ENCODE results near the gene HOXB9.

GRCh38 chr17:47120263-47121055, 68.6 kb downstream of the CDC27 start:
- PRO-cap, 2 experiments, result no peak in any of the 2 experiments
- RAMPAGE, long total RNA, 4 experiments, result no peak in any of the 4 experiments

DNA sequence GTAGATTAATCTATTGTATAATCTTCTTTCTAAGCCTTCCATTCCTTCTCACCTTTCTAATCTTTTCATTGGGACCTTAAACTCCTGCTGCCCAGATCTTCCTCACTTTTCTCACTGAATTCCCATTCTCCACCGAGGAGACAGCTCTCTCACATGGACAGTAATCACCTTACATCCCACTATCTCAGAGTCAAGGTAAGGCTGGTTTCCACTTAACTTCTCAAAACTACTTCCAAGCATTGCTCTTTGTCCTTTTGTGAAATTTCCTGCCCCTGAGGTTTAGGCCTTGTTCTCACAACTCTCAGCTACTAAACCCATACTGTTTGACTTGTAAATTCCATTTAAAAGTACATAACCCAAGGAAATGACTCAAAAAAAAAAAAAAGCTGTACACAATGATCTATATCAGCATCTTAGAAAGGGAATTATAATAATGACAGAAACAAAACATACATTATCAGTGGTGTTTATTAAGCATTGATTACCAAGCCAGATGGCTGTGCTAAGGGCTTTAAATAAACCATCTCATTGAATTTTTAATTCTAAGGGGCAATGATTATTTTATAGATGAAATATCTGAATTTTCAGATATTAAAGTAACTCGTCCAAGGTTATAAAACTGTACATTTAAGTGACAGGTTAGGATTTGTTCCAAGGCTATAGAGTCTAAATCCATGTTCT, 8.7 kb downstream of the CDC27 start:
- PRO-cap, 2 experiments, result no peak in any of the 2 experiments
- RAMPAGE, long total RNA, 4 experiments, result start-site peak on the minus strand in 2 of 4 experiments, centred at positions 200 to 305 of the sequence, 12 to 16 reads per replicate

GRCh38 chr17:47230215-47230390, 21.0 kb downstream of the MYL4 start:
- PRO-cap, 2 experiments, result no peak in any of the 2 experiments
- RAMPAGE, long total RNA, 4 experiments, result no peak in any of the 4 experiments

GRCh38 chr17:47292229-47292674, 31.5 kb upstream of the EFCAB13 start:
- PRO-cap, 2 experiments, result no peak in any of the 2 experiments
- RAMPAGE, long total RNA, 4 experiments, result no peak in any of the 4 experiments

GRCh38 chr17:47294211-47294722, 29.5 kb upstream of the EFCAB13 start:
- PRO-cap, 2 experiments, result peak in 1 of 2 experiments; most common plus-strand start chr17:47294545 (in 1); most common minus-strand start chr17:47294392 (in 1)
- RAMPAGE, long total RNA, 4 experiments, result no peak in any of the 4 experiments

DNA sequence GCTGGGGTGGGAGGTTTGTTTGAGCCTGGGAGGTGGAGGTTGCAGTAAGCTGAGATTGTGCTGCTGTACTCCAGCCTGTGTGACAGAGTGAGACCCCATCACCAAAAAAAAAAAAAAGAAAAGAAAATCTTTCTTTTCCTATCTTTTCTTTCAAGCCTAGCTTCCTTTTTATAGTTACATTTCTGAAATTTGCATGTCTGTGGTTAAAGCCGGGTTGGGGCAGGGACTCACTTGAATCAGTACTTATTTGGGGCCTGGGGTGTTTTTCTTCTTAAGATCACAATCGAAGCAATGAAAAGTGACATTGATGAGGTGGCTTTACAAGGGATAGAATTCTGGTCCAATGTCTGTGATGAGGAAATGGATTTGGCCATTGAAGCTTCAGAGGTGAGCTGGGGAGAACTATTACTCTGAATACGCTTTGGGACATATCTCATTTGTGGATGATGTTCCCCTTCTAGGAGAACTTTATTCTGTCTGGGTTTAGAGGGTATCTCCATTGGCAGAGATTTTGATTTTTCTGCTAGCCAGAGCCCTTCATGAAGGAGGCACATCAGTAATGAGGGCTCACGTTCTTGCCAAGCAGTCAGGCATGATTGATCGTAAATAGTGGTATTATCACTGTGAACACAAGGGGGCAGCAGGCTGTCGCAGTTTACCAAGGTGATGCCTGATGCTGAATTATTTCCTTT, 14.3 kb downstream of the KPNB1 start:
- PRO-cap, 2 experiments, result no peak in any of the 2 experiments
- RAMPAGE, long total RNA, 4 experiments, result no peak in any of the 4 experiments

- PRO-cap, 2 experiments, result no peak in any of the 2 experiments
- RAMPAGE, long total RNA, 4 experiments, result no peak in any of the 4 experiments
Observed at GRCh38 chr17:47664750-47665900, 15.4 kb downstream of the KPNB1 start.

DNA sequence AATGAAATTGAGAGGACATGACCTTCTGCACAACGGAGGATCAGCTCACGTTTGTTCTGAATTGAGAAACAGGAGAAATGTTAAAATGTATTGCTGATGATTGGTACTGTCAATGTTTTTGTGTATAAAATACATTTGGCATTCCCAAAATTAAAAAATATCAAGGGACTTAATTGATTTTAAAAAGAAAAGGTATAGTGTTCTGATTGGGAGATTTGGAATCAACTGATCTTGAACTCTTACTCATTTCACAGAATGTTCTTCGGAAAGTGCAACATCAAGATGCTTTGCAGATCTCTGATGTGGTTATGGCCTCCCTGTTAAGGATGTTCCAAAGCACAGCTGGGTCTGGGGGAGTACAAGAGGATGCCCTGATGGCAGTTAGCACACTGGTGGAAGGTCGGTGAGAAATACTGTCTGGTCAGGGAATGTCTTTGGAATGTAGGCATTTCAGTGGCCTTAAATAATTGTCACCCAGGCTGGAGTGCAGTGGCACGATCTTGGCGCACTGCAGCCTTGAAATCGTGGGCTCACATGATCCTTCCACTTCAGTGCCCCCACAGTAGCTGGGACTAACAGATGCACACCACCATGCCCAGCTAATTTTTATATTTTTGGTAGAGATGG, 19.5 kb upstream of the TBKBP1 start:
- PRO-cap, 2 experiments, result no peak in any of the 2 experiments
- RAMPAGE, long total RNA, 4 experiments, result no peak in any of the 4 experiments

DNA sequence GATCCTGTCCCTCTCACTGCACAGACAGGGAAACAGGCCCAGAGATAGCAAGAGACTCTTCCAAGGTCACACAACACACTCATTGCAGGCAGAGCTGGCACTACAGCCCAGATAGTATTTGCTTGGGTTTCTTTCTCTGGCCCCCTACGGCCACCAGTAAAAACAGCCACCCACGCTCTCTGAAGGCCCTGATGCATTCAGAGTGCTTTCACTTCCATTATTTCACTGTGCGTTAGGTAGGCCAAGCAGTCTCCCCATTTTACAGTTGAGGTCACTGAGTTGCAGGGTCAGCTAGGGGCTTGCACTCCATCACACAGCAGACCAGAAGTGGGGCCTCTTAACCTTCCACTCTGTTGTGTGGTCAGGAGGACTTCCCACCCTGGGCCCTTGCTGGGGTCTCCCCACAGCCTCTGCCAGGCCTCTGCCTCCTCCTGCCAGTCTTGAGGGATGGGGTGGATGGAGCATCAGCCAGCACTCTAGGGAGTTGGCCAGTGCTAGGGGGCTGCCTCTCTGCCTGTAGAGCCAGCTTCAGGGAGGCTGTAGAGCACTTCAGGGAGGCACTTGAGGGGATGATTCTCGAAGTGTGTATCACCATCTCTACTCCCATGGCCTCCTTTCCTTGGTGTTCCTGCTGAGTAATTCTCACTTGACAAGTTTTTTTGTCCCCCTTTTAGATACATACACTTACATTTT, 2.6 kb downstream of the TBX21 start:
- PRO-cap, 2 experiments, result no peak in any of the 2 experiments
- RAMPAGE, long total RNA, 4 experiments, result no peak in any of the 4 experiments

GRCh38 chr17:48002218-48003021, 31.5 kb downstream of the CDK5RAP3 start:
- PRO-cap, 2 experiments, result no peak in any of the 2 experiments
- RAMPAGE, long total RNA, 4 experiments, result no peak in any of the 4 experiments

DNA sequence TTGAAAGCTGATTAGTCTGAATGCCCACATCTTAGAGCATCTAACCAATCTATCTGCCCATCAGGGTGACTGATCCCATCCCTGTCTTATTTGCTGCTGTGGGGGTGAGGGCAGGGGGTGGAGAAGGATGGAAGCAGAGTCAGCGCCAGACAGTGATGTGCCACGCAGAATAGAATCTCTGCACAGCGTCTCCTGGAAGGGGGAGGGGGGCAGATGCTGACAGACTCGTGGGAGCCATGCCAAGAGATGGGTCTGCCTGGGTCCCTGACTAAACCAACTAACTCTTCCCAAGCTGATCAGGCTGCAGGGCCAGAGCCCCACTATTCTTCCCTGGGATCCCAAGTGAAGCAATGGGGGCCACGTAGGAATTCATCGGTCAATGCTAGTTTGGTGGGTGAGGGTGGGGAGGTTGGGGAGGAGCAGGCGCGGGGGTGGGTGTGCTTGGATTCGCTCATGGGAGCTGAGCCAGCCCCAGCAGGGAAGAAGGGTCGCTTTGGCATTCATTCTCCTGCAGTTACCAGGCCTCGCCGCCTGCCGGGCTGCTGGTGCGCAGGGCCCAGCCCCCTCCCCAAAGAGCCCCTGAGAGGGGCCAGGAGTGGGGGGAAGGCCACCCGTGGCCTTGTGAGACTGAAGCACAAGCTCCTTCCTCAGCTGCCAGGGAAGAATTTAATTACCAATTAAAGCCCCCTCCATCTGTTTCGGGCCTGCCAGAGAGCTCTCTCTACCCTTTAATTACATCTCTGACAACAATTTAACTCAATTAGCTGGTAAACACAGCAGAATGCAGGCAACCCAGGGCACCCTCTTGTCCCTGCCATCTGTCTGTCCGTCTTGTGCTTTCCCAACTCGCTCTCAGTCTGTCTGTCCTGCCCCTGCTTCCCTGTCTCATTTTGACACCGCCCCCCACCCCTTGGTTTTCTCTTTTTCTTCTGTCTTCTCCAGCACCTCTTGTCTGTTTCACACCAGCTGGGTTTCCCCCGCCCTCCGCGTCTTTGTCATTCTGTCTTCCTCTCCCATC, 32.4 kb downstream of the CDK5RAP3 start:
- PRO-cap, 2 experiments, result no peak in any of the 2 experiments
- RAMPAGE, long total RNA, 4 experiments, result no peak in any of the 4 experiments

DNA sequence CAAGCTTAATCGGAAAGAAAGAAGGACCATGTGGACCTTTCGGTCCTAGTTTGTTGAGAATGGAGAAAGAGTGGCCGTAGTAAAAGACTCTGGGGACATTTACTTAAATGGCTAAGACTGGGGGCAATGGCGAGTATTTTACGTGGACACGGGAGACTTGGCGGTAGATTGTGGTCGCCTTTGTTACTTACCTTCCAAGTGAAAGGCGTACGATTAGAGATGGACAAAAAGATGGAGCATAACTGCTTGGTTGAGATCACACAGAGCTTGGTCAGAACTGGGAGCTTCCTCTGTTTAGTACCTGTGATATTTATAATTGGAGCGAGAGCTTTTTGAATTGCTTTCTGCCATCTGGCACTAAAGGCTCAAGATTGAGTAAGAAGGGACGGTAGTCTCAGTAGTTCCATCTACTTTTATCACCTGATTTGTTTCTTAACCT, 514 bp downstream of the SNX11 start:
- PRO-cap, 2 experiments, result no peak in any of the 2 experiments
- RAMPAGE, long total RNA, 4 experiments, result no peak in any of the 4 experiments

- PRO-cap, 2 experiments, result no peak in any of the 2 experiments
- RAMPAGE, long total RNA, 4 experiments, result no peak in any of the 4 experiments
Observed at GRCh38 chr17:48122845-48123352, 15.3 kb downstream of the SNX11 start.

GRCh38 chr17:48427599-48428052, 2.4 kb downstream of the SKAP1 start:
- PRO-cap, 2 experiments, result no peak in any of the 2 experiments
- RAMPAGE, long total RNA, 4 experiments, result no peak in any of the 4 experiments

DNA sequence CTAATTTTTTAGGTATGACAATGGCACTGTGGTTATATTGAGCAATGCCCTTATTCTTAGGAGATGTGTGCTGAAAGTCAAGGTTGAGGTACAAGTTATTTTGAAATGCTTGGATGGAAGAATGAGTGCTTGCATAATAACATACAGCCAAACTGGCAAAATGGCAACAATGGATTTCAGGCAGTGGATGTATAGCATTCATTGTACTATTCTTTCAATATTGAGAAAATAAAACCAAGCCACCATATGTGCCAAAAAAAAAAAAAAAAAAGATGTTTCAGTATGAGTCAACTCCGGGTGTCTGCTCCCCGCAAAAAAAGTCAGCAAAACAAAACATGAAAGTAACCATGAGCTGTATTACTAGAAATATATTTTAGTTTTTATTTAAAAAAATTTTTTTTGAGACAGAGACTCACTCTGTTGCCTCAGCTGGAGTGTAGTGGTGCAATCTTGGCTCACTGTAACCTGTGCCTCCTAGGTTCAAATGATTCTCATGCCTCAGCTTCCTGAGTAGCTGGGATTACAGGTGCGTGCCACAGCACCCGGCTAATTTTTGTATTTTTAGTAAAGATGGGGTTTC, 19.8 kb downstream of the HOXB1 start:
- PRO-cap, 2 experiments, result no peak in any of the 2 experiments
- RAMPAGE, long total RNA, 4 experiments, result no peak in any of the 4 experiments

DNA sequence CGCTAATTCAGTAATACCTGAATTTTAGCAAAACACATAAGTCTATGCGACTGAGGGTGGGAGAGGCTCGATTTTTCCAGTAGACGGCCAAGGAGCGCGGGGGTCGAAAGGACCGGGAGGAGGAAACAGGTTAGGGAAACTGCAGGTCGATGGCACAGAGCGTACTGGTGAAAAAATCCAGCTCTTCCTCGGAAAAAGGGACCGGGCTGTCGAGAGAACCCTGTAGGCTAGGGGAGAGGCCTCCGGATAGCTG, 2.0 kb downstream of the HOXB2 start:
- PRO-cap, 2 experiments, result no peak in any of the 2 experiments
- RAMPAGE, long total RNA, 4 experiments, result no peak in any of the 4 experiments

DNA sequence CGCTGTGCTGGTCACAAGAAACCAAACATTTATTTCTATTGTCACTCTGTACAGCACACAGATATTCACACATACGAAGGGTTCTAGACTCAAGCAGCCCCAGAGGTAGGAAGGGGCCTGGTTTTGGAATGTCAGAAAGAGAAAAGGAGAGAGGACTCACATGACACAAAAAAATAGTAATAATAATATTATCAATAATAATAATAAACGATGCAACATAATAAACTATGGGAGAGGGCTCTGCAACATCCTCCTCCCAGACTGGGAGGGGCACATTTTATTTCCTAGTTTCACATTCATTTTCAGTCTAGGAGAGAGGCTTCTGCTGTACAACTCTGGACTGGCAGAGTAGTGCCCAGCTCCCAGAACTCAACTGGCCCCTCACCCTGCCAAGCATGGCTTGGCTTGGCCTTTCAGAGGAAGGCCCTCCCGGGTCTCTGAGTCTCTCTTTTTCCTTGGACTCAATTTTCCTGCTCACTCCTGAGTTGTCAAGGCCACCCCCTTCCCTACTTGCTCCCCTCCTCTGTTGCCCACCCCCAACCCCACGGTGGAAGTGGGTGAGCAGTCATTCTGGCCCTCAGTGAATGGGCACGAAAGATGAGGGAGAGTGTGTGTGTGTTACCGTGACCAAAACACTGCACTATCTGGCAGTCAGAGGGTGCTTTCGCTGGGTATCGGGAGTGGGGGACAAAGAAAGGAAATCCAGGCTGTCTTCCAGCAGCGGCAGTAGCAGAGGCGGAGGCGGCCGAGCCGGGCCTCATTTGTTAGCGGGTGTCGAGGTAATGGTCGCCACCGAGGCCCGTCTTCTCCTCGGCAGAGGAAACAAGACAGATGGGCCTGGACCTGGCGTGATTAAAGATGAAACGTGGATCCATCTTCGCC, 2.4 kb downstream of the HOXB4 start:
- PRO-cap, 2 experiments, result peak in 1 of 2 experiments; most common plus-strand start position 305 of the sequence (in 1)
- RAMPAGE, long total RNA, 4 experiments, result start-site peak on the minus strand in 1 of 4 experiments, centred at position 648 of the sequence, 5 reads per replicate

DNA sequence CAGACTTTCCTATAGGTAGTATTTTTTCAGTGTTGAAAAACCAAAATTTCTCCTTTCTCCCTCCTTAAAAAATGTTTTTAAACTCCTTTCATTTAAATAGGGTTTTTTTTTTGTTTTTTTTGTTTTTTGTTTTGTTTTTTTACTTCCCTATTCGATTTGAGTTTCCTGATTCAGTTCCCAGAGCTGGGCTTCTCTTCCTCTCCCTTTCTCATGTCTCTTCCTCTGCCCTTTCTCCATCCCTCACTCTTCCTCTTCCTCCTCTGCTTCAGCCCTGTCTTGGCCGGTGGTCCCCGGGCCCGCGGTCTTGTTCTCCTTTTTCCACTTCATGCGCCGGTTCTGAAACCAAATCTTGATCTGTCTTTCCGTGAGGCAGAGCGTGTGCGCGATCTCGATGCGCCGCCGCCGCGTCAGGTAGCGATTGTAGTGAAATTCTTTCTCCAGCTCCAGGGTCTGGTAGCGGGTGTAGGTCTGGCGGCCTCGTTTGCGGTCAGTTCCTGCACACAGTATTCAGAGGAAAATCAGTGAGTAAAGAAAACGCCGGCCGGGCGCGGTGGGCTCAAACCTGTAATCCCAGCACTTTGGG, 2.9 kb upstream of the HOXB6 start:
- PRO-cap, 2 experiments, result no peak in any of the 2 experiments
- RAMPAGE, long total RNA, 4 experiments, result no peak in any of the 4 experiments

DNA sequence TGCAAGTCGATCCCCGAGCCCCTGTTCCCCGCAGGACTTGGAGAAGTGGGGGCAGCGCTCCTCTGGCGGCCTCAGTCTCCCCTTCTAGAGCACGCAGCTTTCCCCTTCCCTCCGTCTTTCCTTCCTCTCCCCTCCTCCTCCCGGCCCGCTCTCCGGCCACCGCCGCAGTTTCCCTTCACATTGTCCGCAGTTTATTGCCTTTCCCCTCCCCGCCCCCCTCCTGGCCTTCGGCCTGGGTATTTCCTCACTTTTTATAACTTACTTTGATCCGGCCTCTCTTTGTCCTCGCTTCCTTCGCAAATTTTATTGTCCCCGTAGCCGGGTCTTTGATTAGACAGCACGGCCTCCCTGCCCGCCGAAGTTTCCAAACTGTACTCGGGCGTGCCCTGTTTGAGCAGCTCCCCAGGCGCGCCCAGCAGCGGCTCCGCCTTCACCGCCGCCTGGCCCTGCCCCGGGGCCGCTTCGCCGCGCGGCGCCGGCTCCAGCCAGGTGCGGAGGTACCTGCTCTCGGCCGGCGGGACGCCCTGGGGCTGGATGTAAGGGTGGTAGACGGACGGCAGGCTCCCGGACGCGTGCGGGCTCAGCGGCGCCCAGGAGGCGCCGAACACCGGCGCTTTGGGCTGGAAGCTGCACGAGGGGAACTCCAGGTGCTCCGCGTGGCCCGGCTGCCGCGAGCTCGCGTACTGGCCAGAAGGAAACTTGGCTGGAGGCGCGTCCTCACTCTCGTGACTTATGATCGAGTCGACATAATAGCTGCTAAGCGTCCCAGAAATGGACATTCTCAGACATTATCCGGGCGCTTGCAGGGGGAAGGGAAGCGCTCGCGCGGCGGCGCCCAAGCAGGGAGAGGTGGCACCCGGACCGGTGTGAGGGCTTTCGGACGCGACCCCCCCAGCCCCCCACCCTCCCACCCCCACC, at the start of gene HOXB9:
Gene HOXB9 (minus strand): TSS at position 868 of the 918 bp plus-strand sequence.
- PRO-cap, 2 experiments, result no peak in any of the 2 experiments
- RAMPAGE, long total RNA, 4 experiments, result no peak in any of the 4 experiments

DNA sequence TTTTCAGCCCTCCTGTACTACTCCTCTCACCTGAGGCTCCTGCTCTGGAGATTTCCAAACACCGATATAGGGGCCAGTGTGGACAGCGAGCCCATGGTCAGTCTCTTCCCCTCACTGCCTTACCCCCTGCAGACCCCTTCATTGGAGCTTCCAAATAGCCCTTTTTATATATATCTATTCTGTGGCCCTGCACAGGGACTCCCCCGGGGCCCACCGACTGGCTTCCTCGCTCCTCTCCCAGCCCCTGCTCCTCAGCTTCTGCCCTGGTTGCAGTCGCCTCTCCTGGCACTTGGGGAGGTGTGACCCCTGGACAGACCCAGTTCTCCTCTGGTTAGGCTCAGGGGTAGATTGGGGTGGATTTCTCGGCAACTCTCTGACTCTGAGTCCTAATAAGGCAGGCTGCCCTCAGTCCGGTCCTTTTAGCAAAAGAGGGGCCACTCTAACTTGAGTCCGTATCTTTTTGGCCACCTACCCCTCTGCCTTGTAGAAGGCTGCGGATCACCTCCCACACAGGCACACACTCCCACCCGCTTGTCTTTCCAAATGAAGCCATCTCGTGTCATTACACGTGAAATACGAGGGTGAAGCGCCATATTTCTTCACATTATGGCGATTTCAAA, 1.5 kb upstream of the HOXB9 start:
- PRO-cap, 2 experiments, result no peak in any of the 2 experiments
- RAMPAGE, long total RNA, 4 experiments, result no peak in any of the 4 experiments